ENCODE measurements around a stretch of chr6.

DNA sequence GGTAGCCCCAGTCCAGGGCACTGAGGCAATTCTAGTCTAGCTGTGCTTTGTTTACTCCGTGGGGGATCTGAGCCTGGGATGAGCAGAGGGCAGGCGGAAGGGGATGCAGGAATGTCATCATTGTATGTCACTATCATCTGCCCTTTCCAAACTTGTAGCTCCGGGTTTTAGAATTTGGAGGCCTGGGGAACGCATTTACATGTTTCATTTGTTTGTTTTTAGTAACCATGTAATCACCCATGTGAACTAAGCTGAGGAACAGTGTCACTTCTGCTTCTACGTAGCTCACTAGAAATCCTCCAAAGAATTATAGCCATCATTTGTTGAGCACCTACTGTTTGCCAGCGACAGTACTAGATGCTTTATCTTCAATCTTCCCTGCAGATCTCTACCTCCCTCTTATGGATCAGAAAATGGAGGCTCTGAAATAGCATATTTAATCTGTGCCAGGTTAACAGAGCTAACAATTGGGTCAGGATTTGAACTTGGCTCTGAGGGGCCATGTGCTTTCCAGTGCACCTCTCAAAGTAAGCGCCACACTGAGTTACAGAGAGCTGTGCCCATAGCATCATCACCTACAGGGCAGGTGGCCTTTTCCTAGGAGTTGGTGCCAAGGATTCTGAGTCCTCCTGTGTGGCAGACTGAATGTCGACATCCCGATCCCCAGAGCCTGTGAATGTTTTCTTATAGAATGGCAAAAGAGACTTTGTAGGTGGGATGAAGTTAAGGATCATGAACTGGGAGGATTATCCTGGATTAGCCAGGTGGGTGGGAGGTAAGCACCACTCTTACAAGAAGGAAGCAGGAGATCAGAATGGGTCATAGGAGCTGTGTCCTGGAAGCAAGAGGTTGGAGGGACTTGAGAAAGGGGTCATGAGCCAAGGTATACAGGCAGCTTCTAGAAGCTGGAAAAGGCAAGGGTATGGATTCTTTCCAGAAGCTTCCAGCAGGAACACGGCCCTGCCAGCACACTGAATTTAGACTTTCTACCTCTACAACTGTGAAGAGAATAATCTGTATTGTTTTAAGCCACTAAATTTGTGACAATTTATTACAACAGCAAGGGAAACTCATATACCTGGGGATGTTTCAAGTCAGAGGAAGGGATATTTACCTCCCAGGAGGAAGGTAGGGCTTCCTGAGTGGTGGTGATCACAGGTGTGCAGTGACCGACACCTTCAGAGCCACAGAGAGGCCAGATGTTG is 67.9 kb upstream of the TBC1D7 start:
- PRO-cap, 2 experiments: no peak in any of the 2 experiments

- PRO-cap, 2 experiments: no peak in any of the 2 experiments
Measured at GRCh38 chr6:13397952-13398531, 69.7 kb upstream of the TBC1D7 start.

- PRO-cap, 2 experiments: no peak in any of the 2 experiments
Measured at GRCh38 chr6:13448024-13448709, 39.2 kb downstream of the GFOD1 start.

GRCh38 chr6:13554792-13555580 is 19.4 kb upstream of the SIRT5 start:
- PRO-cap, 2 experiments: no peak in any of the 2 experiments

GRCh38 chr6:13561562-13561927 is 12.9 kb upstream of the SIRT5 start:
- PRO-cap, 2 experiments: no peak in any of the 2 experiments

DNA sequence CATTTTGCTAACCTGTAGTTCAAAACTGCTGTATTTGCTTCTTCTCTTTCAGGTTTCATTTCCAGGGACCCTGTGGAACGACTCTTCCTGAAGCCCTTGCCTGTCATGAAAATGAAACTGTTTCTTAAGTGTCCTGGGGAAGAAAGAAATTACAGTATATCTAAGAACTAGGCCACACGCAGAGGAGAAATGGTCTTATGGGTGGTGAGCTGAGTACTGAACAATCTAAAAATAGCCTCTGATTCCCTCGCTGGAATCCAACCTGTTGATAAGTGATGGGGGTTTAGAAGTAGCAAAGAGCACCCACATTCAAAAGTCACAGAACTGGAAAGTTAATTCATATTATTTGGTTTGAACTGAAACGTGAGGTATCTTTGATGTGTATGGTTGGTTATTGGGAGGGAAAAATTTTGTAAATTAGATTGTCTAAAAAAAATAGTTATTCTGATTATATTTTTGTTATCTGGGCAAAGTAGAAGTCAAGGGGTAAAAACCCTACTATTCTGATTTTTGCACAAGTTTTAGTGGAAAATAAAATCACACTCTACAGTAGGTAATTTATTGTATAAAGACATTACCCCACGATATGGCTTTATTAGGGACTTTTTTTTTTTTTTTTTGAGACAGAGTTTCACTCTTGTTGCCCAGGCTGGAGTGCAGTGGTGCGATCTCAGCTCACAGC is 3.3 kb upstream of the NOL7 start:
- PRO-cap, 2 experiments: no peak in any of the 2 experiments

DNA sequence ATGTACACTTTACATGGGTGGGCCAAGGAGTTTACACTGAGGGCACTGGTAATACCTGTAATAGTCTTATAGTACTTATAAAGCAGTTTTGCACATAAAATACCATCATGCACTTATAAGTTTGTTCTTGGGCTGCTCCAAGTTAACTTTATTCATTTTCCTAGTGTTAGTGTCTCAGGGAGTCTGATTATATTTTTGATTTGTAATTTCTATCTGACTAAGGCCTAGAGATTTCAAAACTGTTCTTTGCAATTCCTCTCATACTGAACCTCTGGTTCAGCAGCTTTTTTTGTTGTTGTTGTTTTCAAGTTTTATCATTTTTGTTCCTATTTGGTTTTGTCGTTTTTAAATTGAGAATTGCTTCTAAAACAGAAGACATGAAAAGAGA is 1.4 kb upstream of the NOL7 start:
- PRO-cap, 2 experiments: no peak in any of the 2 experiments

GRCh38 chr6:13649098-13650392 is 34.4 kb downstream of the NOL7 start:
- PRO-cap, 2 experiments: no peak in any of the 2 experiments

- PRO-cap, 2 experiments: no peak in any of the 2 experiments
Measured at GRCh38 chr6:13709516-13710052, 2.1 kb downstream of the RANBP9 start.

- PRO-cap, 2 experiments: no peak in any of the 2 experiments
Measured at GRCh38 chr6:14133703-14134223, 16.2 kb downstream of the CD83 start.

DNA sequence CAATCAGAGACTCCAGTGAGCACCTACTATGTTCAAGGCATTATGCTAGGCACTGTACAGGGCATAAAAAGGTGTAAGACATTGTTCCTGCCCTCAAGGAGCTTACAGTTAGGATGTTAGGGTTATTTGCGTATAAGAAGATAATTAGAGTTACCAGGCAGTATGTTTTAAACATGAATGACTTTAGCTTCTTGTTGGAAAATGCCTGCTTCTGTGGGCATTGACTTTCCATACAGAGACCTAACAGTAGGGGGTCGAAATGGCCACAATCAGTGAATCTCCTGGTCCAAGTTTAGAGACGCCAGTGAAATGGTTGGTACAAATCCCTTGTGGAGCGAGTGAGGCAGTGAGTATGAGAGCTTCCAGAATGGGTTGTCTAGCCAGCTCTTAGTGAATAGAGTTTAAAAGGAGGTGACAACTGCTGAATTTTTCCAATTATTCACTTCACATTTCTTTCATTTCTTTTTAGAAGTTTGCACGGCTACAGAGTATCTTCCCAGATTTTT is 17.1 kb downstream of the CD83 start:
- PRO-cap, 2 experiments: no peak in any of the 2 experiments

- PRO-cap, 2 experiments: no peak in any of the 2 experiments
Measured at GRCh38 chr6:14153915-14154572, 36.5 kb downstream of the CD83 start.

- PRO-cap, 2 experiments: no peak in any of the 2 experiments
Measured at GRCh38 chr6:14269341-14269955, 151.9 kb downstream of the CD83 start.

DNA sequence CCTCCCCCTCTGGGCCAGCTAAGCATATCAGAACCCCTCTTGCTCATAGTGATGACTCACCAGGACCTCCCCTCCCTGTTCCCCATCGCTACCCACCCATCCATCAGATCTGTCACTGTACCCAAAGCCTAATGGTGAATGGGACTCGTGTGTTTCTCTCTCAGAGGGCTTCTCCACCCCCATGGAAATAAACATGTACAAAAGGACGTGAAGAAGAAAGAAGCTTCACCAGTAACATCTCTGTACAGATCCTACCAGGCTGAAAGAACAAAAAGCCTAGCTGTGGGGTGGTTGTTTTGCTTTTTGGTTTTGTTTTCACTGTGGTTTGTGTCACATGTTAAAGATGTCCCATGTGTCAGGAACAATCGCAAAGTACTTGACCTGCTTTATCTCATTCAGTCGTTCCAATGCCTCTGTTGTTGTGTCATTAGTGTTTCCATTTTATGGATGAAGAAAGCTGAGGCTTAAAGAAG is 518.5 kb downstream of the CD83 start:
- PRO-cap, 2 experiments: no peak in any of the 2 experiments

DNA sequence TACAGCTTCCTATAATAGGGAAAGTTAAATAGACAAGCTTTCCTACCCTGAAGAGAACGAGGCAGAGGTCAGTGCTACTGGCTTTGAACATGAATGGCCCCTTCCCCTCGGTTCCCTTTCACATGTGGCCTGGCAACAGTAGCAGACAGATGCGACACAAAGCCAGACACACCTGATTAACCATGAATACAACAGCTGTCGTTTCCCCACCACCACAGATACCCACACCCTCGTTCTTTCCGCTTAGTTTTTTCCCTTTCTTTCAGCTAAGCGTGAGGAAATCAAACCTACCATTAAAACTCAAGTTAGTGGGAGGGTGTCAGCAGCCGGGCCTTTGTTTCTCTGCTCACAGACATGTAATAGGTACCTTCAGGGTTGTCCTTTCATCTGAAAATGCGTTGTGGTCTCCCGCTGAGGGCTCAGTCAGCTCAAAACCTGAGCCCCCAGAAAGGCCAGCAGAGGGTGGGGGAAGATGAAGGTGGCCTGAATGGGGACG is 516.7 kb upstream of the JARID2 start:
- PRO-cap, 2 experiments: no peak in any of the 2 experiments

DNA sequence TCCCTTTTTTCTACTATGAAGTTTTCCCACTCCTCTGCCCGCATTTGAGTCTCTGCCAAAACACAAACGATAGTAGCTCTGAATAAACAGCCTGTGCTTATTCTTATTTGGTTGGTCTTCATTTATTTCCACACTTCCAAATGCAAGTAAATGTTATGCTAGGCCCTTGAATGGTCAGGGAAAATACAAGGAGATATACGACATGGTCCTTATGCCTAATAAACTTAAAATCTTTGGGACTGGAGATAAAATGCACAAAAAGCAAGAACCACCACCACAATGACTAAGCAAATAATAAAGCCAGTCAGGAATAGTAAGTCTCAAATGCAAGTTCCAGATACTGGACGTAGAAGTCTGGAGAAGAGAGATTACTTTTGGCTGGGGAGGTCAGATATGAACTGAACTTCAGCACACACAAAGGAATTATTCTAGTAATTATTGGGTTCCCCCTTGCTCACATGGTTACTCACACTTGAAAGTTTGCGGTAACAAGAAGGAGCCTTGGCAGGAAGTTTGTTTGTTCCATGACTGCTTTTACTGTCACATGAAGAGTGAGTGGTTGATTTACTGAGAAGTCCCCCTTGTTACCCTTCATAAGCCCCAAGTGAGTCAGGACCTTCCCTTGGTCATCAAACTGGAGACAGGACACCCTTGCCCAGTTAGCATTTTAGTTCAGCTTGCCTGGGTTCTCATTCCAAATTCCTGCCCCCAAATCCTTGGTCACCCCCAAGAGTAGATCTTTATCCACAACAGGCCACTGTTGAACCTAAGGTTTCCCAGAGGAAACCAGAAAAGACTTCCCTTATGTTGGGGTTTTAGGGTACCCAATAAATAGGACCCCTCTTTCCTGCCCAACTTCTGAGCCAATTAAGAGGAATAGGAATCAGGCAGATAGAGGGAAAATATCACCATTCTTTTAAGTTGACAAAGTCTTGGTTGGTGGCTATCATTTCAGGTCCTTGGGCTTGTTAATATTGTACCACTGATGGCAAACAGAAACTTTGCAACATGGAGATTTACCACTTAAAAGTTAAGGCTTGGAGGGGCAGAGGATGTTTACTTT is 511.1 kb upstream of the JARID2 start:
- PRO-cap, 2 experiments: no peak in any of the 2 experiments

DNA sequence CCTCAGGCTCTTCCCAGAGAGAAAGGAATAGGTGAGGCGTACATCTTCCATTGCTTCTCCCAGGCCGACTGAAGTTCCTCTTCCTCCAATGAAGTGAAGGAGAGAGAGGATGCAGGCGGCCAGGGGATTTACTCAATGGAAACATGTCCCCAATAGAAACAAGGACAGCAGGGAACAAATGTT is 510.5 kb upstream of the JARID2 start:
- PRO-cap, 2 experiments: no peak in any of the 2 experiments

GRCh38 chr6:14782946-14783327 is 462.9 kb upstream of the JARID2 start:
- PRO-cap, 2 experiments: no peak in any of the 2 experiments

- PRO-cap, 2 experiments: no peak in any of the 2 experiments
Measured at GRCh38 chr6:15244188-15244621, 1.7 kb upstream of the JARID2 start.

DNA sequence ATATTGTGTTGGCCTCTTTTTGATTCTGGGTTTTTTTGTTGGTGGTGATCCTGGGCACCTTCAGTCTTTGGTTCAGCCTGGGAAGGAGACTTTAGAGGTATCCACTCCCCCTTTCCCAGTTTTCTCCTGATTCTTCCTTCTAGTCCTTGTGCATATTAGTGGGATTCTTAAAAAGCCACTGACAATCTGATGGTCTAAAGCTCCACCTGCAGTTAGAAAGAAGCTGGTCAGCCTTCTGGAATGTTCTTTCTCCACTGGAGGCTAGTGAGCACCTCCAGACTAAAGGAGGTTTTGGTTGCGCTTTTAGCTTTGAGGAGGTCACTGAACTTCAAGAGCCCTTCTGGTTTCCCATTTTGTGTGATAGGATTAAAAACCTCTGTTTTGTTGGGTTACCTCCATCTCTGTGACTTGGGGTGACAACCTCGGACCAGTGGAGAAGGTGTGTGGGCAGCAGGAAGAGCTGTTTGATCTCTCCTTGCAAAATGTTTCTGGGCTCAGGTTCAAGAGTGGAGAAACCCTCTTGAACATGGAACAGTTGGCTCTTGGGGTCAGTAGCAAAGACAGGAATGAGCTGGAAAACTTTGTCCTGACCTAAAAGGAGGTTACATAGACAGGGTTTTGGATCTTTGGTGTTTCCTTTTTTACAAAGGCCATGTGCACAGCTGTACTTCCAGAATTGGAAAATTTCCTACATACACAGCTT is 29.0 kb downstream of the JARID2 start:
- PRO-cap, 2 experiments: no peak in any of the 2 experiments

Data from psoas muscle (tissue), 2 donors.